Mononuclear cell (primary cell): ENCODE measurements around a stretch of chr2.

- RRBS = no CpG with 5 or more reads among the region's 3 CpGs
Measured at GRCh38 chr2:152826918-152827444, 108.6 kb downstream of the ARL6IP6 start.

- RRBS = no CpG with 5 or more reads among the region's 3 CpGs
Measured at GRCh38 chr2:154206714-154206952, 334.9 kb downstream of the GALNT13 start.

GRCh38 chr2:154462594-154463141, 235.8 kb upstream of the KCNJ3 start:
- RRBS = no CpG with 5 or more reads among the region's 7 CpGs

DNA sequence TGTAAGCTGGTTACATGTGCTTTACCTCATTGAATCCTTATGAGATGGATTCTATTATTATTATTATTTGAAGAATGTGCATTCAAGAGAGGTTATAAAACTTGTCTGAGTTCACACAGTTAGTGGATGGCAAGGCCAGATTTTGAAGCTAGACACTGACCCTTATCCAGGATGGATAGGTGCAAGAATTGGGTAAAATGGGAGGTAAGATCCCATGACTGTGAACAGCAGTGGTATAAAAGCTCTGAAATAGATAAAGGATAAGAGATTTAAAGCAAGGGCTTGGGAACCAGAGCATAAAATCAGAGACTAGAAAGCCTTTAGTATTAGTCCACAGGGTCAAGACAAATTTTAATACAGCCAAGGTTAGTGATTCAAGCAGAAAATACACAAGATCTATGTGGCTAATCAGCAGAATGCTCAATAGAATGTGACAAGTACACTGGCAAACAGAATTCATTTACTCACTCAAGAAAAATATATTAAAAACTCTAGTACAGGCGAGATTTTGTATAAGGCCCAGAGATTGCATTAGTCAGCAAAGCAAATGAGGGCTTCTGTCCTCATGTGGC, 93.0 kb downstream of the KCNJ3 start:
- RRBS = no CpG with 5 or more reads among the region's 1 CpG

- RRBS = no CpG with 5 or more reads among the region's 24 CpGs
Measured at GRCh38 chr2:156321976-156322637, 10.4 kb downstream of the NR4A2 start.

DNA sequence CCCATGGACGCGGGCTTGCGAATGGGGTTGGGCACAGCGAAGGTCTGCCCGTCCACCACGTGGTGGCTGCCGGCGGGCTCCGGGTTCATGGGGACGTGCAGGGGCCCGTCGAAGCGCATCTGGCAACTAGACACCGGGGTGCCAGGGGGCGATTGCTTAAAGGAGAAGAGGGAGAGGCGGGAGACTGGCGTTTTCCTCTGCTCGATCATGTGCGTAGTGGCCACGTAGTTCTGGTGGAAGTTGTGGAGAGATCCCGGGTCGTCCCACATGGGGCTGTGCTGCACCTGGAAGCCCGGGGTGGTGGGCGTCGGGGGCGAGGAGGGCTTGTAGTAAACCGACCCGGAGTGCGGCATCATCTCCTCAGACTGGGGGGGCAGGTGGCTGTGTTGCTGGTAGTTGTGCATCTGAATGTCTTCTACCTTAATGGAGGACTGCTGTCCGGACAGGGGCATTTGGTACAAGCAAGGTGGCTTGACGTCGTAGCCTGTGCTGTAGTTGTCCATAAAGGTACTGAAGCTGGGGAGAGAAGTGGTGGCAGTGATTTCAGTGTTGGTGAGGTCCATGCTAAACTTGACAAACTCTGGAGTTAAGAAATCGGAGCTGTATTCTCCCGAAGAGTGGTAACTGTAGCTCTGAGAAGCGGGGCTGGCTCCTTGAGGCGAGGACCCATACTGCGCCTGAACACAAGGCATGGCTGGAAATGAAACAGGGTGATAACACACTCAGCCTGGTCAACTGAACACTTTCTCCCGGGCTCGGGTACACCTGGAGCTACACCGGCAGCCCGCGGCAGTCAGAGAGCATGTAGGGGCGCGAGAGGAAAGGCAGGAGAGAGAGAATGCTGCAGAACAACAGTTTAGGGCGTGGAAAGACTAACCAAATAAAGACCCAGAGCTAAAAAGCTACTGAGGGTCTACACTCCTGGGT, 2.8 kb downstream of the NR4A2 start:
- RRBS = 18% methylated on average over 23 of the region's 45 CpGs

- RRBS = no CpG with 5 or more reads among the region's 10 CpGs
Measured at GRCh38 chr2:156398893-156399867, 37.0 kb upstream of the GPD2 start.

- RRBS = no CpG with 5 or more reads among the region's 5 CpGs
Measured at GRCh38 chr2:156536328-156537167, 100.4 kb downstream of the GPD2 start.

- RRBS = no CpG with 5 or more reads among the region's 32 CpGs
Measured at GRCh38 chr2:157298427-157299122, 27.0 kb downstream of the ERMN start.

- RRBS = no CpG with 5 or more reads among the region's 9 CpGs
Measured at GRCh38 chr2:157430239-157431016, 13.5 kb downstream of the CYTIP start.

DNA sequence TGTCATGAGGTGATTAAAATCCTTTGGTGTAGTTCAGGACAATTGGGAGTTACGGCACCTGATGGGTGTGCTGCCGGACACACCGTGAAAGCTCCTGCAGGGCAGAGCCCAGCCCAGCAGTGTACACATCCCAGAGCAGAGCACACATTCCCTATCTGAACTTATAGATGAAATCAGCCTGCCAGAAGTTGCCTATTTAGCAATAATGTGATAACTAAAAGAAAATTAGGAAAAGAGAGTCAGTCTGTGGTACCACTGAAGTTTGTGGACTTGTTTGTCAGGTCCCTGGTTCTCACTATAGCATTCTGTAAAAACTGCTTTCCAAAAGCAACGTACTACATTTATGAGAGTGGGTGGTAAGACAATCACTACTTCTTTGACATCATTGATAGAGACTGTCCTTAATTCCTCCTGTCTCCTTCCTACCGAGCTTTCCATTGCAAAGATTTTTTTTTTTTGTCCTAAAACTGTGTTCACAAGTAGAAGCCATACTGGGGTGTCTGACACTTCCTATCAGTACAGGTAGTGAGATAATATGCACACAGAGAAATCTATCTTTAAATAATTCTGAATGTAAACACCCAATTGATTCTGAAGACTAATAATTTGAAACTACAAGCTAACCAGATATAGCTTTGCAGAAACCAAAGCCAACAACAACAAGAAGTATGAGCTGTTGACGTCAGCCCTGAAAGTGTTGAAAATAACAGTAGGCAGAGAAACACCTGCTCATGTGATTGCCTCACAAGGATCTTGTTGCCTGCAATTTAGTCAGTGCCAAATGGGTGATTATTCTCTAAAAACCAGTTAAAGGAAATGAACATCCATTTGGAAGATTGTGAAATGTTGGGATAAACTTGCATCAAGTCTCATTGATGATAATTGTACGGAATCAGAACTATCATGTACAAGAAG, 3.1 kb downstream of the CYTIP start:
- RRBS = no CpG with 5 or more reads among the region's 7 CpGs

DNA sequence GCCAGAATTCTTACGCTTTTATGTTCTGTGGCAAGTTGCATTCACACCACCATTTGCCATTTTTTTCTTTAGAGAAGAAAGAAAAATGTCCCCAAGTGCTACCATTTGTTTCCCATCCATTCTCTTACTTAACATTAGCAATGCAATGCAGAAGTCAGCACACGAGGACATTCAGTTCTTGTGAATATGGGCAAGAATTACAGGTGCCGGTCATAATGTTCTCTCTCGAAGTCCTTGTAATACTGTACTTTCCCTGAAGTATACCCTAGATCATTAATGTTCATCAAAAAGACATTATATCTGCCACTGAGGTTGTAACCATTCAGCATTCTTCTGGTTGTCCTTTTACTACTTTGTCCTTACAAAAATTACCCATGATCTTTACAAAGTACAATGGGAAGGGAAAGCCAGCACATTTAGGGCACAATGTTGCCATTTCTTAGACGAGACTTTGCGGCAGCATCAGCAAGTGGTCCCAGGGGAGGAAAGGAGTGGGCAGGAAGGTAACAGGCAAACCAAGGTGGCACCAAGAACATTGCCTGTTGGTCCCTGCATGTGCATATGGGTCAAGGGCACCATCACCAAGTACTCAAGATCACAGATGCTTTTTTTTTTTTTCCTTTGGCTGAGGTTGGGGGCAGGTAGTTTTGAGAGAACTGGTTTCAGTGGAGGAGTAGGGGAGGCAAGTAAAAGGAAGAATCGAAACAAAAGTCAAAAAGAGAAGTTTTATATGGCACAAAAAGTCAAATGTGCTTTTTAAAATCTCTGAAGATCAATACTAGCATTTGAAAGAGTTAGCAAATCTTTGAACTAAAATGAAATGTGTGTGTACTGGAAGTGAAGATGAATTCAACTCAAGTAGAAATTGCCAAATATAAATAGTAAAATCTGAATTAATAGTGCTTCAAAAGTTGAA, 655 bp upstream of the CYTIP start:
- RRBS = no CpG with 5 or more reads among the region's 7 CpGs

DNA sequence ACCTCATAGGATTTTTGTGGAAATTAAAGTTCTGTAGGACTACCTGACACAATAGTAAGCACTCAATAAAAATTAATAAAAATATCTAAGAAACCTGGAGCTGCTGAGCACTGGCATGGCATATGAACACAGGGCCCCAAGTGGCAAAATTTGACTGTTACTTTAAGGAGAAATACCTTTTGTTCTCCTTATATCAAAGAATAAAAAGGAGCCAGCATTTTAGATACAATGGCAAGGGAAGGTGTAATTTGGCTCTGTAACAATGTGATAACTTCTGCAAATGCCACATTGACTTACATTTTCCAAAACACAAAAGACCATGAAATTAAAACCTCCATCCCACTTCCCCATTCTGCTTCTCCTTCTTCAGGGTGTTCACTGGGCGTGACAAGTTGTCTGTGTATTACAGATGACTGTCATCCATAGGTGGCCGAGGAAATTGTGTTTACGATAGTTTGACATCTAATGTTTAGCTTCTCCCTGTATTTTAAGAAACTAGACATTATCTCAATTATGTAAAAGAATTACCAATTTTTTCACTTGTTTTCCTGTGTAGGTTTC, 24.9 kb upstream of the CYTIP start:
- RRBS = no CpG with 5 or more reads among the region's 3 CpGs

DNA sequence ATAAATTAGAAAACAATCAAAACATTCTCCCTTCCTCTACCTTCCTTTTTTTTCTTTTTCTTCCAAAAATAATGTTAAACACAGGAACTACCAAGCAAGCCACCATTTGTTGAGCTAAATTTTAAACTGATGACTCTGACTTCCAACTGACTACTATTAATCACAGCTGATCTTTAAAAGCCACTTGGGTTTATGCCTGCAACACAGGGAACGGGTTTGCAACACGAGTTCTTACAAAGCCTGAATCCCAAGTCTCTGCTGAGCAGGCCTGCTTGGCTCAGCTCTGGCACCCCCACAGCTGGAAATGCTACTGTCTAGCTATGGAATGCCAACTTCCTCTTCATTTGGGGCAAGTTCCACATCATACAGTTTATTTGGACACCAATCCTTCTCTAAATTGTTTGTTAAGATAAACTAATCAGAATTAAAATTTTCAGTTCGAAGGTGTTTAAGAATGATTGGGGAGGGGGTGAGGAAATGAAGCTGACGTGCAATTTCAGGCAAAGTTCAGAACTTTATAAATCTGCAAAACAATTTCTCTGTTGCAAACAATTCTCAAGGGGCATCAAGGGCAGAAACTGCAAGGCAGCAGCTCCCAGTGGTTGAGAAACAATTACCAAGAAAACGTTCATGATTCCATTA, 119.4 kb upstream of the ACVR1C start:
- RRBS = no CpG with 5 or more reads among the region's 5 CpGs

DNA sequence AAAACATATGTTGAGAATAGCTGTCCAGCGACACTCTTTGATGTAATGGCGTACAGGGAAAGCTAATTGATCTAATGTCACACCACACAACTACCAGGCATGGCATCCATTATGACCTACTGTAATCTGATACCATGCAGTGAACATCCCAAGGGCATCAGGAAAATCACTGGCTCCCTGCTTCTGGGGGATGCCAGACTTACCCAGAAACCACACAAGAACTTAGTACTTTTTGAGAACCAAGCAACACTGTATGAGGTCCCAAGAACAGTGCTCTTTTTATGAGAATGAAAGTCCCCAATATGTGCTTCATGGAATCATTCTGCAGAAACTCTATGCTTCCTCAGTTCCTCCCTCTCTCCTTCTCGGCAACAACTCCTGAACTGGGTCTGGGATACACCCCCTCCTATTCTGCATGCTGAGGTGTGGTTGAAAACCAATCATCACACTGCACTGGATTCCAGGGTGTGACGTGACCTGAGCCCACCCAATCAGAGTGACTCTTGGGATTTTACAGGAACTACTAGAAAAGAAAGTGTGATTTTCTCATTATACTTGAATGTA, 36.5 kb downstream of the ACVR1 start:
- RRBS = no CpG with 5 or more reads among the region's 4 CpGs

DNA sequence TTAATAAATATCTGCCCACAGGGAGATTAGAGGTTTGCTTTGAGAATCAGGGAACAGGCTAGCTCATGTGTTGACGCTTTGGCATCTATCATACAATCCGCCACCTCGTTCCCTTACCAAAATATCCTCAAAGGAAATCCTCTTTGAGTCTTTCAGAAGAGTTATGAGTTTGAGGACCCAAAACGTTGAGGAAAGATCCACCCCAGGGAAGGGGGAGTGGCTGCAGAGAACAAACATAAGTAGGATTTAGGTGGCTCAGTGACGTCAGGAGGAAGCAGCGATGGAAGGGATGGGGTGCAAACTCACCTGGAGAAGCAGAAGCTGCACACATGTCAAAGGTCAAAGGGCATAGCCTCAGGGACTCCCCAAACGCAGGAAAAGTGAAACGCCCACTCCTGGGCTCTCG, 441 bp downstream of the CCDC148 start:
- RRBS = no CpG with 5 or more reads among the region's 9 CpGs

DNA sequence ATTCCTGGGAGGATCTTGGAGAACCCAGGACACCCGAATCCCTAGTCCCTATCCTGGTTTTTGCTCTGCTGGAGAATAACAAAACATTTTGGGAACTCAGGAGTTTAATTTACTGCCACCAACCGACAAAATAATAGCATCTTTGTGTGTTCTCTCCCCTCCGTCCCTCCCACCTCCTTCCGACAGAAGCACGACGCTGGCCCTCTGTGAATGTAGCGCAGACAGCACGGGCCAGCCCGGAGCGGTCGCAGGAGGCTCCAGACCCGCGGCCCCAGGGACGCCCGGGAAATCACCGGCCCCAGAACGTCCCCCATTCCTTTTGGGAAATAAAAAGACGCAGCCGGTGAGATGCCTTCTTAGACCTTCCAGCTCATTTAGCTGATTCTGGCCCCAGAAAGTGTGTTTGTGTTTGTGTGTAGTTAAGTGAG, 709 bp upstream of the TANC1 start:
- RRBS = 16% methylated on average over 8 of the region's 19 CpGs

- RRBS = no CpG with 5 or more reads among the region's 11 CpGs
Measured at GRCh38 chr2:159090325-159090875, 122.0 kb downstream of the TANC1 start.

- RRBS = no CpG with 5 or more reads among the region's 2 CpGs
Measured at GRCh38 chr2:159091380-159091760, 122.9 kb downstream of the TANC1 start.

- RRBS = no CpG with 5 or more reads among the region's 4 CpGs
Measured at GRCh38 chr2:159091911-159092470, 123.6 kb downstream of the TANC1 start.